AG04449 (cell line): ENCODE results near the genes GSG1L2, MYH3 and SCO1.

DNA sequence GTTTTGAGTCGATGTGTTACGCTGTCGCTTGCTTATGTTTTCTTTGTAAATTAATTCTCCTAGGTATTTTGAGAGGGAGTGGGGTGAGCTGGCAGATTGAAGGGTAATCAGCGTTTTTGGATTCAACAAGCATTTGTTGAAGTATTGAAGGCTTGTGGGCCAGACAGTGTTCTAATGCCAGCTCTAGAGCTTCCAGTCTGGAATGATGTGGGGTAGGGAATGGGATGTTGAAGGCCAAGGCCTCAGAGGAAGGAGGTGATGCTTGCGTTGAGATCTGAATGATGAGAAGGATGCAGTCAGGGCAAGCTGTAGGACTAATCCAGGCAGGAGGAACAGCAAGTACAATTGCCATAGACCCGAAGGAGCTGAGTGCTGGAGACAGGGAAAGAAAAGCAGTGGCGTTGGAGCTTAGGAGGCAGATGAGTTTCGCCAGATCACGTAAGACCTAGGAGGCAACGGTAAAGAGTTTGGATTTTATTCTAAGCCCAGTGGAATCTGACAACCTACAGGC is 1.0 kb downstream of the USP43 start:
- RRBS, result no CpG with 5 or more reads among the region's 10 CpGs

DNA sequence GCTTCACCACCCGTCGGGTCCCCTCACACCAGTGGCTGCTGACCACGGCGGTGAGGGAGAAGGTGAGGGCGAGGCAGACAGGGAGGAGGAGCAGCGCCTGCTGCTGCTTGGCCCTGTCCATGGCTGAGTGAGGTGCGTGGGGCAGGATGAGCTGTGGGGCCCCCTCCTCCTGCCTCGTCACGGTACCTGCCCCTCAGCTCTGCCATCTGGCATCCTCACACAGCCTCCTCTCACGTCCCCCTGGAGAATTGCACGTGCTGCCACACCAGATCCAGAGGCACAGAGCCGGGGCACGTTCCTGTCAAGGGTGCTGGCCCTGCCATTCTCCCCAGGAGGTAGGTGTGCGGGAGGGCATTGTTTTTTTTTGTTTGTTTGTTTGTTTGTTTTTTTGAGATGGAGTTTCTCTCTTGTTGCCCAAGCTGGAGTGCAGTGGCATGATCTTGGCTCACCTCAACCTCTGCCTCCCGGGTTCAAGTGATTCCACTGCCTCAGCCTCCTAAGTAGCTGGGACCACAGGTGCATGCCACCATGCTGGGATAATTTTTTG is at the start of gene GSG1L2:
Gene GSG1L2 (minus strand): TSS at position 129 of the 547 bp plus-strand sequence.
- RRBS, result no CpG with 5 or more reads among the region's 15 CpGs

GRCh38 chr17:10096018-10096969 is 102.1 kb downstream of the GAS7 start:
- RRBS, result no CpG with 5 or more reads among the region's 10 CpGs

GRCh38 chr17:10122082-10122888 is 76.1 kb downstream of the GAS7 start:
- RRBS, result no CpG with 5 or more reads among the region's 13 CpGs

DNA sequence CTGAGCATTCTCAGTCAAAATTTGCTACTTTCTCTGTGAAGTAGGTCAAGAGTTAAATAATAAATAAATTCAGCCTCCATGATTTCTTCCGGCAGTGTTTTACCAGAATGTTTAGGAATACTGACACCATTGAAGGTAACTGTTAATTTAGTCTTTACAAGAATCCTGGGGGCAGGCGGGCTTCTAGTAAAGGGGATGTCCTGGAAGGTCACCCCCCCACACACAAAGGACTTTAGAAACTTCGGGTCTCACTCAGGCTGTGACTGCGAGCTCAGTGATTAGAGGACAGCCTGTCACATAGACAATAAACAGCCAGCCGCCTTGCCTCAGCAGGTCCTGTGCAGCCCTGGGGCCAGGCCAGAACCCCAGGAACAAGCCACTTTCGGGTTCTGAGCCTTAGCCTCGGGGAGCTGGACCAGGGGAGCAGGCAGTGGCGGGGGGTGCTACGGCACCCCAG is 1.2 kb downstream of the GAS7 start:
- RRBS, result no CpG with 5 or more reads among the region's 9 CpGs

DNA sequence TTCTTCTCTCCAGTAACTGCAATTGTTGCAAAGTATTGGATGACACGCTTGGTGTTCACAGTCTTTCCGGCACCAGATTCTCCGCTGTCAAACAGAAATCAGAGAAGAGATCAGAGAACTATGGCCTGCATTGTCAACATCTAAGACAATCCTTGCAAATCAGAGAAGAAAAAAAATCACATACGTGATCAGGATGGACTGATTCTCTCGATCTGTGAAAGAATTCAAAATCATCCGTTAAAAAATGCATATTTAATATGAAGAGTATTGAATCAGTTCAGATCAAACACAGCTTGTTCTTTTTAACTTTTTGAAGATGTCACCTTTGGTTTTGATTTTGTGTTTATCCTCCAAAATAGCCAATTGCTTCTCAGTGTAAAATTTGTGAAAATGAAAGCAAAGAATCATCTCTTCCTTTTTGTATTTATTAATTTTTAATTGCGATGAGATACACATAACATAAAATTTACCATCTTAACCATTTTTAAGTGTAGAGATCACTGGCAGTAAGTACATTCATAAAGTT is 6.2 kb downstream of the MYH8 start:
- RRBS, result no CpG with 5 or more reads among the region's 7 CpGs

DNA sequence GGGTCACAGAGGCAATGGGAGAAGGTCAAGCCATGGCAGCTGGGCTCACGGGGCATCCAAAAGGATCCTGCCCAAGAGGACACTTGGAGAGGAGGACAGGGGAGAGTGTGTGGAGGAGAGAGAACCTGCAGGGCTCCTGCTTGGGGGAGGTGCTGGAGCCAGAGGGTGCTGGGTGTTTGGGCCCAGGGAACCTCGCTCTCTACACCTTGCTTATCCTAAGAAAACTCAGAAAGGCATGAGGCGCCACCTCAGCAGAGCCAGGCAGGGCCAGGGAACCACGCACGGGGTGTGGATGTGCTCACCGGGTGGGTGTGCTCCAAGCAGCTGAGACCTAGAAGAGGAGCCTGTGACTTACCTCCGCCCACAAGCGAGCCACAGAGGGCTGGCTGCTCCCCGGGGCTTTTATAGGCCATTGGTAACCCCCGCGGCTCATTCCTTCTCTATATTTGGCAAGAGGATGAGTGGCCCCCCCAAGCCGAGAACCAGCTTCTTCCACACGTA is at the start of gene MYH3:
Gene MYH3 (minus strand): TSS at position 376 of the 501 bp plus-strand sequence.
- RRBS, result 59% methylated on average over 3 of the region's 13 CpGs

DNA sequence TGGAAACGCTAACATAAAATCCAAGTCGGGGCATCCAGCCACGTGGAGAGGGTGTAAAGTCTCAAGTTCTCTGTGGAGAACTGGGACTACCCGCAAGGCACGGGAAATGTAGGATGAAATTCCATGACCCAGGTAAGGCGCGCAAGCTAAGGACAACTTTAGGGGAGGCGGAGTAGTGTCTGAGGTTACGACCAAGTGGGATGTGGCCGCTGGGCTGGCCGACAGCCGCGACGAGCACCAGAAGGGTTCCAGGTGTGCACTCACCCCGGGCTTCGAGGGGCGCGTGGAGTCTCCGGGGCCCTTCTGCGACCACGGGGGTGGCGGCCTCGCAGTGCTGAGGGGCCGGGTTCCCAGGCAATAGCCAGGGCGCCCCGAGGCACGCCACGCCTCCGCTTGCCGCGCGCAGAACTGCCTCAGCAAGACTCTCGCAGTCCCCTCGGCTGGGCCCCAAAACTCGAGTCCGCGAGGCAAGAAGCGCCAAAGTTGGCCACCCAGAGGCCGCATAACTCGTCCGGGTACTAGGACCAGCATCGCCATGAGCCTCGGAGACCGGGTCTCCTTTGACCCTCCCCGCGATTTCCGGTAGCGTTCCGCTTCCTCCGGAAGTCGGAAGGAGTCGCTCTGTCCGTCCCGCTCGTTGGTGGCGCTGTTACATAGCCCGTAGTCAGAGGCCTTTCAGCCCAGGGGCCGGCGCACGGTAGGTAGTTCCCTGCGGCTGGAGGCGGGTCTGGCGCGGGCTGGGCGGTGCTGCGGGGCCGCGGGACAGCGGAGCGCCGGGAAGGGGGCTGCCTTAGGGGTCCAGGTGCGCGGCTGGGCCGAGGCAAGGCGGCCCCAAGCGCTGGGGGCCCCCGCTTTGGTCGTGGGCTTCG is at the start of gene SCO1:
Gene SCO1 (minus strand): TSS at position 563 of the 869 bp plus-strand sequence.
- RRBS, result 2% methylated on average over 26 of the region's 79 CpGs

GRCh38 chr17:10699808-10700469 is 2.5 kb downstream of the ADPRM start:
- RRBS, result no CpG with 5 or more reads among the region's 3 CpGs

DNA sequence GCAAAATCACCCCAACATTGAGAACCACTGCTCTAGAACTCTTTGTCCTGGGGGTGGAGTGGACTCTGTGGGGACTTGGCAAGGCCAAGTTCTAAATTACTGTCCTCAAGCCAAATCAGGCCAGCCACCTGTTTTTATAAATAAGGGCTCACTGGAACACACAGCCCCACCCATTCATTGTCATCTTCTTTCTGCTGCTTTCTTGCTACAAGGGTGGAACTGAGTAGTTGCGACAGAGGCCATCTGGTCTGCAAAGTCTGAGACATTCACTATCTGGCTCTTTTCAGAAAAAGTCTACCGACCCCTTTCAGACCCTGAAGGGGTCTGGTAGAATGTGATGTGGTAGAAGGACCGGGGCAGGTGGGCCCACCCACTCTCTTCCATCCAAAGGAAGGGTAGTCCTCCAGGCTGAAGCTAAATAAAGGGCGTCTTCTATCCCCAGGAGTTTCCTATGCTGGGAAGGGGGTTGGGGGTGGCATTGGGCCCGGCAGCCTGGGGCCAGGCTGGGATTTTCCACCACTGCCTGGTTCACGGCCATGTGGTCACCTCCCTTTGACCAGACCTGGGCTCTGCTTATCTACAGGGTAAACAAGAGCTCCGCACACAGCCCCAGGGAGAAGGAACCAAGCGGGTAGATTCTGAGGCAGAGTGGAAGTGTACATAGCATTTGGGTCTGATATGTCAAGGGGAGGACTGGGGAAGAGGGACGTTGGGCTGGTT is 27.0 kb upstream of the TMEM220 start:
- RRBS, result no CpG with 5 or more reads among the region's 9 CpGs

DNA sequence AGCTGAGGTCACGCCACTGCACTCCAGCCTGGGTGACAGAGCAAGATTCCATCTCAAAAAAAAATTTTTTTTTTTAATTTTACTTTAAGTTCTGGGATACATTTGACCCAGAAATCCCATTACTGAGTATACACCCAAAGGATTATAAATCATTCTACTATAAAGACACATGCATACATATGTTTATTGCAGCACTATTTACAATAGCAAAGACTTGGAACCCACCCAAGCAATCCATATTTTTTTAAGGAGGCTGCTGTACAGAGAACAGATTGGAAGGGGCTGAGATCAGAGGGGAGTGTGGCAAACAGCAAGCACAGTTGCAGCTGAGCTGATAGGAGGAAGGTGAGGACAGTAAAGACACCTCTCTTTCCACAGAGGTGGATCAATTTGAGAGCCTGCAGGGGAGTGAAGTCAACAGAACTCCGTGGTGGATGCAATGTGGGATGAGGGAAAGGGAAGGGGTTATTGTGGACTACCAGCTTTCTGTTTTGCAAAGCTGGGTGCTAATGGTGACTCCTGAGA is 10.2 kb upstream of the TMEM238L start:
- RRBS, result no CpG with 5 or more reads among the region's 2 CpGs

DNA sequence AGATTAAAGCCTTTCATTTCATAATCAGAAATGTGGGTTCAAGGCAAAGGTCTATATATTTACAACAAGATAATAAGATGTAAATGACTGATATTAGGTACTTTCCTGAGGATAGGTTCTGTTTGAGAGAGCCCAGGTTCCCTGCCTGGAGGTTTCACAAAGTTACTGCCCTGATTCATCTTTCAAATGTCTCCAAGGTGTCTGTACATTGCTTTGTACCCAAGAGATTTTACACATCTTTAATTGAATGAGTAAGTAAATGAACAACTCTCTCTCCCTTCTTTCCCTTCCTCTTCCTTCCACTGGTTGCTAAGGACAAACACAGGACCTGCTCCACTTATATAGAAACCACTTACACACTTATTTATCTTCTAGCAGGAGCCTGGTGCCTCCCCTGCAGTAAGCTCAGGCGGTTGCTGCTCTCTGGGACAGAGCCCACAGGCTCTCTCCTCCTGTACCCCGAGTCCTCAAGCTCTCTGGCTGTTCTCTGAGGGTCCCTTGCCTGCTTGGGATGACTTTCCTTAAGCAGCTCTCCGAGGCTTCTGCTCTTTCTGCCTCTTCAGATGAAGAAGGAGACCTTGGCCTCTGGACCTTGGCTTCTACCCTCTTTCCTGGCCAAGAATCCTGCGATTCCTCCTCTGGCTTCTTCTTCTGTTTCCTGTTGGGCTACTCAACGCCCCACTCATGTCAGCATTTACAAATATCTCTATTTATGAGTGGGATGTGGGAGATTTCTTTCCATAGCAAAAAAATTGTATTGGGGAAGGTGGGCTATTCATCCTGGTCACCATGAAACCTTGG is 9.9 kb downstream of the PIRT start:
- RRBS, result no CpG with 5 or more reads among the region's 5 CpGs

DNA sequence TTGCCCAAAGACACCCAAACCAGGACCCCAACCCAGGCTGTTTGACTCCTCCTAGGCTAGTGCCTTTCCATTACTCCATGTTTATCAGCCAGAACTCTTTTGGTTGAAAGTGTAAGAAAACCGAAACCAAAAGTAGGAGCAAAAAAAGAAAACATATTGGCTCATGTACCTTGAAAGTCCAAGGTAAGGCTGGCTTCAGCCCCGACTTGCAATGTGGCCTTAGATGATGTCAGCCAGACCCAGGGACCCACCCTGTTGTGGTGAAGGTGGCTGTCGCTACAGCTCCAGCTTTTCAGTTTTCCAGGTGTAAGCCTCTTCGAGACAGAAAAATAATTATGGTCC is 20.6 kb downstream of the DNAH9 start:
- RRBS, result no CpG with 5 or more reads among the region's 4 CpGs

- RRBS, result no CpG with 5 or more reads among the region's 7 CpGs
These were observed 129.6 kb downstream of the MAP2K4 start for GRCh38 chr17:12150212-12150748.

- RRBS, result no CpG with 5 or more reads among the region's 10 CpGs
These were observed 43.1 kb upstream of the MYOCD start for GRCh38 chr17:12622590-12622988.

DNA sequence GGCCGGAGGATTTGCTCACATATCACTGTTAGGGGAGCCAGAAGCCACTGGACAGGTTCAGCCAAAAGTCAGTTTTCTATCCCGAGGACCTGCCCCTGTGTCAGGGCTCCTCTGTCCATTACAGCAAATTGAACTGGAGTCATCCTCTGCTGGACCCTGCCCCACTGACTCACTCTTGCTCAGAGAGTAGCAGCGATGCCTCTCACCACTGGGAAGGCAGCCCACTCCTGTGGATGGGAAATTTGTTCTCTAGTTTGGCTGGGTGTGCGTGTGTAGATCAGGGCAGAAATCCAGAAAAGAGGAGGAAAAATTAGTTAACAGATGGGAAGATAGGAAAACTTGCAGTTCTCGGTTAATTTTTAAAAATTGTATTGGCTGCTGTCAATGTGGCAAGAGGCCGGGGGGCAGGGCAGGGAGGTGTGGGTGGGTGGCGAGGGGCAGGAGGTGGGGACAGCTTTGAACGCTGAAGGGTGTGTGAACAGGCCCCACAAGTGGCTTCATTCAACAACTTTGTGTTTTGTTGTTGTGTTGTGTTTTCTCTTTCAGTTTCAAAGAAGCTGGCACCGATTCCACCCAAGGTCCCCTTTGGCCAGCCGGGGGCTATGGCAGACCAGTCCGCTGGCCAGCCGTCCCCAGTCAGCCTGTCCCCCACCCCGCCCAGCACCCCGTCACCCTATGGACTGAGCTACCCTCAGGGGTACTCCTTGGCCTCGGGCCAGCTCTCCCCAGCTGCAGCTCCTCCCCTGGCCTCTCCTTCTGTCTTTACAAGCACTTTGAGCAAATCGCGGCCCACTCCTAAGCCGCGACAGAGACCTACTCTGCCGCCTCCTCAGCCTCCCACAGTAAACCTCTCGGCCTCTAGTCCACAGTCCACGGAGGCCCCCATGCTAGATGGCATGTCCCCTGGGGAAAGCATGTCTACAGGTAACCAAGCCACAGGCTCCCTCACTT is 33.6 kb downstream of the ELAC2 start:
- RRBS, result no CpG with 5 or more reads among the region's 22 CpGs

- RRBS, result 1% methylated on average over 38 of the region's 89 CpGs
These were observed 1.2 kb downstream of the HS3ST3A1 start for GRCh38 chr17:13600326-13601187.

- RRBS, result no CpG with 5 or more reads among the region's 1 CpG
These were observed 62.8 kb upstream of the COX10 start for GRCh38 chr17:14006435-14006943.

DNA sequence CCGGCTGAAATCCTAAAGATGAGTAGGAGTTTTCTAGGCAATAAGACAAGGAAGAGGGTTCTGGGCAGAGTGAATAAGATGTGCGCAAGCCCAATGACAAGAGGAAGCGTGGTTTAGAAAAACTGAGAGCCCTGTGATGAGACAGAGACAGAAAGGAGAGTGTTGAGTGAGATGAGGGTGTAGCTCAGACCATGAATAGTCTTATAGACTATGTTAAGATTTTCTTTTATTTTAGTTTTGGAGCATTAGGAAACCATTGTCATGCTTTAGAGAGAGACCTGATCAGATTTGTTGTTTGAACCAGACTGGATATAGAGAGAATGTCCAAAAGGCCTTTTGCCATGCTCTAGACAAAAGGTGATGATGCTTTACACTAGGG is 50.3 kb downstream of the COX10 start:
- RRBS, result no CpG with 5 or more reads among the region's 3 CpGs

GRCh38 chr17:14196408-14196929 is 40.2 kb downstream of the CDRT15 start:
- RRBS, result no CpG with 5 or more reads among the region's 3 CpGs